Measurements from ENCODE around the genes ENHO, CCL27, TESK1 and TPM2.

- PRO-cap, 7 experiments: peak in 7 of 7 experiments; most common plus-strand start chr9:34380930 (in 7); most common minus-strand start chr9:34380785 (in 5)
- RAMPAGE, long total RNA, 2 experiments: start-site peak on the plus strand in 1 of 2 experiments, at chr9:34380900-34380930 at its widest, 27 reads per replicate
Observed at GRCh38 chr9:34380569-34381266, 4.0 kb upstream of the MYORG start.

DNA sequence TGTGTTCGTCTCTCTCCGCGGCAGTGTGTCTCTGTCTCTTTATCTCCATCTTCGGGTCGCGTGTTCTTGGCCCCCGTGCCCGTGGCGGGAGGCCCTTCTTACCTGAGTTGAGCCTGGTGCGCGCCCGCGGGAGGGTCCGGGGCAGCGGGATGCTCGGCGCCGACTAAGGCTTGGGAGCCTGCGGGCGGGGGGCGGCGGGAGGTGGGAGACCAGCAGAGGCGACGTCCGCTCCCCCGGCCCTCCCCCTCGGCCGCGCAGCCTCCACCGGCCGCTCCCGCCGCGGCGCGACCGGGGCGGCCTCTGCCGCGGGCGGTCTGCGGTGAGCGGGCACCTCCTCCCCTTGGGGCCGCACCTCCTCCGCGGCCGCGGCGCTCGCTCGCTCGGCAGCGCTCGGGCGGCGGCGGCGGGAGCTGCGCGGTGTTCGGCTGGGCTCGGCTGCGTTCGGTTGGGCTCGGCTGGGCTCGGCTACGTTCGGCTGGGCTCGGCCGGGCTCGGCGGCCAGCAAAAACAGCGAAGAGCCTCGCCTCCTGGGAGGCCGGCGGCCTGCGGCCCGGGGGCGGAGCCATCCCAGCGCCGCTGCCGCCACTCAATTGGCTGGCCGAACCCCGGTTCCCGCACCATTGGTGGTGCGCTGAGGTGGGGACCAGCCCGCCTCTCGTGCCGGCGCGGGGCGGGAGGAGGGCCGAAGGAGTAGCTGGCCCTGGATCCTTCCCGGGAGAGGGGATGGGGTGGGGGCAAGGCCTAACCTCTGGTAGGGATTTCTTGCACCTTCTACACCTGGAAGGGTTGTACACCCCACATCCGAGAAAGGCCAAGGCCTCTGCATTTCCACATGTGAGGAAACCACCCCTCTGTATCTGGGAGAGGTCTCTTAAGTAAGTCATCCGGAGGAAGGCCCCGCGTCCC lies at the start of gene ENHO:
TSS of gene ENHO (minus strand) at position 316 of the 906 bp plus-strand sequence.
- PRO-cap, 7 experiments: peak in 7 of 7 experiments; most common plus-strand start position 666 of the sequence (in 3); most common minus-strand start position 302 of the sequence (in 6)
- RAMPAGE, long total RNA, 2 experiments: no peak in any of the 2 experiments

DNA sequence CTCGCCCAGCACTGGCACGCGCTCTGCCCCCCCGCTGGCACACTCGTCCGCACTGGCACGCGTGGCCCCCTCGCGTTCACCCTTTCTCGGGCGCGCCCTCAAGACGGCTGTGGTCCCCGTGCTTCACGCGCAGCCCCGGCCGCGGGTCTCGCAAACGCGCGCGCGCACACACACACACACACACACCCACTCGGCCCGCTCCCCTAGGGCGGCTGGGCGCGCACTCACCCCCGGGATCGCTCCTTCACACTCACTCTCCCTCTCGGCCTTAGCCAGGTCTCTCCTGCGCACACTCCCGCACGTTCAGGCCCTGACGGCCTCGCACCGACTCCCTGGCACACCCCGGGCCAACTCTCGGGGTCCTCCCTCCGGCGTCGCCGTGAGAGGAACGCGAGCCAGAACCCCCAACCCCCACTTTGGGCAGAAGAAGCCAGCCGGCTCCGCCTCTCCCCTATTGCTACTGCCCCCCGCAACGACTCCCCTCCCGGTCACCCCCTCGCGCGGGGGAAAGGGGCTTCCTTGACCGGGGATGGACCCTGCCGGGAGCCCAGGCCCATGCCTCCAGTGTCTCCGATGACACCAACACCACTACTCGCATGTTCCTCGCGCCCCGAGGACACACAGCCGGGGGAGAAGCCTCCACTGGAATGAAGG lies 605 bp upstream of the CNTFR start:
- PRO-cap, 7 experiments: peak in 6 of 7 experiments; most common plus-strand start position 189 of the sequence (in 1); most common minus-strand start position 150 of the sequence (in 6)
- RAMPAGE, long total RNA, 2 experiments: start-site peak on the minus strand in 1 of 2 experiments, centred at position 329 of the sequence, 9 reads per replicate

- PRO-cap, 7 experiments: no peak in any of the 7 experiments
- RAMPAGE, long total RNA, 2 experiments: no peak in any of the 2 experiments
Observed at GRCh38 chr9:34629155-34629724, 374 bp upstream of the ARID3C start.

DNA sequence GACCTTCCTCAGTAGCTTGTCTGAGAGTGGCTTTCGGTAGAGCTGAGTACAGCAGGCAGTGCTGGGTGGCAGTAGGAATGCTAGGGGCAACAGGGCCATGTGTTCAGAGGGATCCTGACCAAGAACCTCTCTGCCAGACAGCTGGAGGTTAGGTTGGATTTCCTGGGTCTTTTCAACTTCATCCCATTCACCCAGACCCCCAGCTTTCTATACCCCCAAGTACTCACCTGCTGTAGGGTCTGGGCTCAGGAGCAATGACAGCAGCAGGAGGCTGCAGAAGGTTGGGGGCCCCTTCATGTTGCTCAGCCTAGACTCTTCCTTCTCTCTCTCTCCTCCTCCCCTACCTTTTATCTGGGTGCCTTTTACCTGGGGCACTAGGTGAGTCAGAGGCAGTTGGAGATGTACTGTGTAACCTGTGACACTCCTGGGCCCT lies at the start of gene CCL27:
TSS of gene CCL27 (minus strand) at position 321 of the 433 bp plus-strand sequence.
- PRO-cap, 7 experiments: no peak in any of the 7 experiments
- RAMPAGE, long total RNA, 2 experiments: no peak in any of the 2 experiments

DNA sequence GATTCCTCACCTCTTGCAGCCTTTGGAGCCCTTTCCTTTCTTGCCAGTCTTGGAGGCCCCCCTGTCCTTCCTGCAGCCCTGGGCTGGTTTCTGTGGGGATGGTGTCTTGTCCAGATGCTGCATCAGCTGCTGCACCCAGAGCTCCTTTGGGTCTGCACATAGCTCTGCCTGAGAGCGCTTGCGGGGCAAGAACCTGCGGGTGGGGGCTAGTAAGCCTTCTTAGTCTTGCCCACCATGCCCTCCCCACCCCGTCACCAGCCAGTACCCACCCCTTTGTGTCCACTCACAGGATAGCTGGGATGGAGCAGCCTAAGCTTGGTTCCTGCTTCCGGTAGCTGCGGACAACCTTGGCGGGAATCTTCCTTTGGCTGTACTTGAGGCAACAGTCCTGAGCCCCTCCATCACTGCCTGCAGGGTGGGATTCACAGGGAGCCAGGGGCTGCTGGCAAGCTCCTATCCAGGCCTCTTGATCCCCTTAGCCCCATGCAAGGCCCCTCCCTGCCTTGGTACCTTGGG lies 388 bp downstream of the CCL21 start:
- PRO-cap, 7 experiments: no peak in any of the 7 experiments
- RAMPAGE, long total RNA, 2 experiments: no peak in any of the 2 experiments

GRCh38 chr9:34997482-34998263 lies 8.1 kb downstream of the DNAJB5 start:
- PRO-cap, 7 experiments: no peak in any of the 7 experiments
- RAMPAGE, long total RNA, 2 experiments: no peak in any of the 2 experiments

DNA sequence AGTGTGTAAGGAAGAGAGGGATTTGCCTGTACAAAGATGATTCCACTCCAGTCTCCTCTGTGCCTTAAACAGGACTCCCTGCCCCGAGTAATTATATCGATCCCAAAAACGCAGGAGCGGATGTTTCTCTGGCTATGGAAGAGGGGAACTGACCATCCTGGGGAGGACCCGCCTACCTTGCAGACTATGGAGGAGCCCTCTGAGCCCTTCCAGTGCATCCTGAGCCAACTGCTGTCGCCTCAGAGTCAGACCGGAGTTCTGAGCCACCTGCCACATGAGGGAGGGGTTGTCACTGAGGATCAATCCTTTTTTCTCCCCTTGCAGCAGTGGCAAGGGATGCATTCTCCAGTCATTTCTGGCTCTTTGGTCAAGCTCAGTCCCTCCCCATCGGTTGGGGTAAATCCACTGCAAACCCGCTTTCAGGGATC lies 753 bp downstream of the FANCG start:
- PRO-cap, 7 experiments: no peak in any of the 7 experiments
- RAMPAGE, long total RNA, 2 experiments: no peak in any of the 2 experiments

GRCh38 chr9:35102037-35102448 lies 888 bp downstream of the STOML2 start:
- PRO-cap, 7 experiments: no peak in any of the 7 experiments
- RAMPAGE, long total RNA, 2 experiments: no peak in any of the 2 experiments

DNA sequence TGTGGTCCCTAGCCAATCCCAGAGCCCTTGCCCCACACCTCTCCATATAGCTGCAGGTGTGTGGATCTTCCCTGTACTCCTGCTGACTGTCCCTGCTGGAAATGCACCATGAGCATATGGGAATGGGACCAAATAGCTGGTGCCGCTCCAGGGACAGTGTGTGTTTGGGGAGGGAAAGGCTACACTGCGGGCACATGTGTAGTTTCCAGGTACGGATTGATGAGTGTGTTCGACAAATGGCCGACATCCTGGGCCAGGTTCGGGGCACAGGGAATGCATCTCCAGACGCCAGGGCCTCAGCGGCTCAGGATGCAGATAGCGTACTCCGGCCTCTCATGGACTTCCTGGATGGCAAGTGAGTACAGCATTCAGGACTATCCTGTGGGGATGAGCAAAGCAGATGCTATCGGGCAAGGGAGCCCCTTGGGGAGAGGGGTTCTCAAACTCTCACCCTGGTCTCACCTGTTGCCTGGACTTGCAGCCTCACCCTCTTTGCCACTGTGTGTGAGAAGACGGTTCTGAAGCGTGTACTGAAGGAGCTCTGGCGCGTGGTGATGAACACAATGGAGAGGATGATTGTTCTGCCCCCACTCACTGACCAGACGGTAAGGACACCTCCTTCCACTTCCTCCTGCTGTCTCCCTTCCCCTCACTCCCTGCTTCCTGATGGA lies 91.1 kb upstream of the RUSC2 start:
- PRO-cap, 7 experiments: no peak in any of the 7 experiments
- RAMPAGE, long total RNA, 2 experiments: start-site peak on the plus strand in 1 of 2 experiments, centred at position 431 of the sequence, 9 reads per replicate

- PRO-cap, 7 experiments: no peak in any of the 7 experiments
- RAMPAGE, long total RNA, 2 experiments: no peak in any of the 2 experiments
Observed at GRCh38 chr9:35470921-35471462, 18.9 kb upstream of the RUSC2 start.

DNA sequence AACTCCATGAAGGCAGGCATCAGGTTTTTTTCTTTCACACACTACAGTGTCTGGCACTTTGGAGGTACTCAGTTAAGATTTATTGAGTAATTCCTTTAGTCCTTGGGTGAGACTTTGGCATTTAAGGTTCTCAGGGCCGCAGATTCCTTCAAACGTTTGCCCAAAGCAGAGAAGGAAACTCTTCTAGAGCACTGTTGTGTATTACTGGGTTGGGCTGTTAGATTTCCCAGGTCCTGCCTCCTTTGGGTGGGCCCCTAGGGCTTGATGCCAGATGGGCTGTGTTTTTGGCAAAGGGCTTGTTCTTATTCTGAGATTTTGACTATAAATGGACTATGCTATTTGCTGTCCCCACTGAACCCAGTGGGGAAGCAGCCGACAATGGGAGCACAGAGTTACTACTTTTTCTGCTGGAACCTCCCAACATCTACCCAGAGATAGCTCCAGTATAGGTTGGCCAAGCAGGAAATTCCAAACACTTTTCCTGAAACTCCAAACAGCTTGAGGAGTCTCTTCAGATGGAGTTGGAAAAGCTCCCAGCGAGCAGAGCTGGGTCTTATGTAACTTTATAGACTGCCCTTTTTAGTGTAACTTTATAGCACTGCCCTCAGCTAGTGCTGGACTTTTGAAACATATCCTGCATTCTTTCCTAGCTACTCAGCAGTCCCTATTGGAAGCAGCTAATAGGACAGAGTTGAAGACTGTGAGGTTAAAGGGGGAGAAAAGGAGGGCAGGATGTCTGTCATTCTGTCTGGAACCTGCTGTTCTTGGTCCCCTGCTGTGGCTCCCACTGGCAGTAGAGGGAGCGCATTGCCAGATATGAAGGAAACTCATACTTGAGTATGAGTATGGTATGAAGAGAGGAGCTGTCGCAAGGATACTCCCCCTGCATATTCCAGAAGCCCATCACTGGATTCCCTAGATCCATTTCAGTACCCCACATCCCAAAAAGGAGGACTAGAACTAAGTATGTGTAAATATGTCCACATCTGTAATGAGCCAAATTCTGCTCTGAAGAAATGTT lies 21.0 kb downstream of the RUSC2 start:
- PRO-cap, 7 experiments: peak in 7 of 7 experiments; most common plus-strand start position 351 of the sequence (in 7); most common minus-strand start position 206 of the sequence (in 2)
- RAMPAGE, long total RNA, 2 experiments: no peak in any of the 2 experiments

DNA sequence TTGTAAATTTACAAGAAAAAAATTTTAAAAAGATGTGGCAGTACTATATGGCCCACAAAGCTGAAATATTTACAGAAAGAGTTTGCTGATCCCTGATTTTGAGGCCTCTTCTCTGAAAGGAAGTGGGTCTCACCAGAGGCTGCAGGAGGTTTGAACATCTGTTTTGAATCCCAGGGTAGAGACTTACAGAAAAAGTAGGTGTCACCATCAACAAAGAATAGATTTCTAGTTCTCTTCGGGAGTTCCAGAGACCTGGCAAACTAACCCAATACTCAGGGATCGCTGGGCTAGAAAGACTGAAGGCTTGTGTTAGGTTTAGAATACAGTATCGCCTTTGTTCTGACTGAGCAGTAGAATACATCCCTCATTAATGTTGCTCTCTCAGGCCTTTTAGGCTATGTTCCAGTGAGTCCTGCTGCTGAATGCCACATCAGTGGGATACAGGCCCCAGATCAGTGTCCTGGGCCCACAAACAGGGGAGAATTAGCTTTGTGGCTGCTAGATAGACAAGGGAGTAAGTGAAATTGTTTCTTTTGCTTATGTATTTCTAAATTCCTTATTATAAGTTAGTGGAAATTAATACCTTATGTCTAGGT lies 27.2 kb downstream of the RUSC2 start:
- PRO-cap, 7 experiments: no peak in any of the 7 experiments
- RAMPAGE, long total RNA, 2 experiments: no peak in any of the 2 experiments

DNA sequence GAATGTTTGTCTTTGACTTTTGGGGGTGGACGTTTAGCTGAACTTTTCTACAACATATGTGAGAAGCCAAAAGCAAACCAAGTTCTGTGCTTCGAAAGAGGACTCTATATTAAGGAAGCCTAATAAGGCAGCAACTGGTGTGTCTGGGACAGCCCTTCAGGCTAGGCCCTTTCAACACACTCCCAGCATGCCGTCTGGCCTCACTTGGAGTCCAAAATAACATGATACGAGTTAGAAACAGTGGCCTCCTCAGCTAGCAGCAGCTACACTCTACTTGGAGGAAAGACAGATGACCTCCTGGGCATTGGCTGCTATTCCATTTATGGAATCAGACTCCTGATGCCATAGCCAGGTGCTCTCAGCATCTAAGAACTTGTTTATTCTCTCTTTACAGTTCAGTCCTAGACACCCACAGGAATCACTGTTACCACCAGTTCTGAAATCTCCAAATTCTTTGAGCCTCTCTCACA lies 31.7 kb downstream of the RUSC2 start:
- PRO-cap, 7 experiments: peak in 1 of 7 experiments; most common plus-strand start position 234 of the sequence (in 1)
- RAMPAGE, long total RNA, 2 experiments: no peak in any of the 2 experiments

DNA sequence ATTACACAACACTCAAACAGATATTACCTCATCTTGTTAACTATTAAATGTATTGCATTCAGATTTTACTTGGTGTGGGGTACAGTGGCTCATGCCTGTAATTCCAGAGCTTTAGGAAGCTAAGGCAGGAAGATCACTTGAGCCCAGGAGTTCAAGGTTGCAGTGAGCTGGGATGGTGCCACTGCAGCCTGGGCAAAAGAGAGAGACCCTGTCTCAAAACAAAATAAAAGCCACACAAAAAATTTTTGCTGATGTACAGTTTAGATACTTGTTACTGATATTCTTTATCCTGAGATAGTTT lies 36.6 kb downstream of the RUSC2 start:
- PRO-cap, 7 experiments: no peak in any of the 7 experiments
- RAMPAGE, long total RNA, 2 experiments: no peak in any of the 2 experiments

GRCh38 chr9:35604991-35605675 lies at the start of gene TESK1:
Gene TESK1, plus strand, starts transcription at chr9:35605262.
- PRO-cap, 7 experiments: peak in 7 of 7 experiments; most common plus-strand start chr9:35605269 (in 5); most common minus-strand start chr9:35605155 (in 3)
- RAMPAGE, long total RNA, 2 experiments: no peak in any of the 2 experiments

- PRO-cap, 7 experiments: no peak in any of the 7 experiments
- RAMPAGE, long total RNA, 2 experiments: no peak in any of the 2 experiments
Observed at GRCh38 chr9:35606639-35607730, 1.9 kb downstream of the TESK1 start.

DNA sequence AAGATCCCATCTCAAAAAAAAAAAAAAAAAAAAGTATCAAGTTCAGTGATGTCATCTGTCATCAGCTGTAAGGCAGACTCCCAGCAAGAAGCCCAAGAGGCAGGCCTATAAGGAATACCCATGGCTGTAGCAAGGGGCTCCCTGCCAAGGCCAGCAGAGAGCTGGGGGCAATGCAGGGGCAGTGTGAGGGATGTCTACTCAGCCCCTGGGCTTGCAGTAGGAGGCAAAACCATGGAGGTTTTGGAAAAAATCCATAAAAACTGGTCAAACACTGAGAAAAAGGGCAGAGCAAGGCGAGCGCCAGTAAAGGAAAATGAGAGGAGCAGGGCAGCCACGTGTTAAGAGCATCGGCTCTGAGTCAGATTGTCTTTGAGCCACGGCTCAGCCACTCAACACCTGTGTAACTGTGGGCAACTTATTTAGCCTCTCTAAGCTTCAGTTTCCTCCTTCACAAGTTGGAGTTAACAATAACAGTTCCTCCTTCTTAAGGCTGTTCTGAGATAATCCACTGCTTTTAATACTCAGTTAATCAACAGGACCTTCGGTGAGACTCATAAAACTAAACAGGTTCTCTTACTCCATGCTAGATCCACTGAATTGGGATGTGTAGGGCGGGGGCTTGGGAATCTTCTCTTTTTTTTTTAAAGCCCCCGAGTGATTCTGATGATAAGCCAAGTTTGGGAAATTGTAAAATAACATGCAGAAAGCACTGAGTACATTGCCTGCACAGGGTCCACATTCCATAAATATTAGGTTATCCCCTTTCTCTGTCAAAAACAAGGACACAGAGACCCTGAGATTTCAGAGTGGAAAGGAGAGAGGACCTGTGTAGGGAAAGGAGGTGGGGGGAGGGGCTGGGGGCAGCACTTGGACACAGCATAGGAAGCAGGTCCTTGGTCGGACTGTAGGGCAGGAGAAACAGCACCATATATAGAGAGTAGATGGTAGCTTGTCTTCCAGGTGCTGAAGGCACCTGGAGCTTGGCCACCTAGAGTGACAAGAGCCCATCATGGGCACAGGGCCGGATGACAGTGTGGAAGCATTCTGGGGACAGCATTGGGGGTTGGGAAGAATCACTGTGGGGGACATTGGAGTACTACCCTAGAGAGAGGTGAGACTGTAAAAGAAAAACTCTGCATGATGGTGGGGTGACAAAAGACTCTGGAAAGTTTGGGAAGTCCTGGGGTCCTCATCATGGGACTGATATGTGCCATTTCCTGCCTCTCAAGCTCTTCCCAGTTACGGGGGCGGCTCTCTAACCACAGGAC lies 2.7 kb downstream of the TPM2 start:
- PRO-cap, 7 experiments: no peak in any of the 7 experiments
- RAMPAGE, long total RNA, 2 experiments: no peak in any of the 2 experiments

GRCh38 chr9:35689482-35690065 lies at the start of gene TPM2:
Gene TPM2, minus strand, starts transcription at chr9:35689925.
- PRO-cap, 7 experiments: peak in 7 of 7 experiments; most common plus-strand start chr9:35689893 (in 1); most common minus-strand start chr9:35689925 (in 7)
- RAMPAGE, long total RNA, 2 experiments: start-site peak on the minus strand in 2 of 2 experiments, at chr9:35689751-35690048 at its widest, 1,371 to 3,512 reads per replicate

DNA sequence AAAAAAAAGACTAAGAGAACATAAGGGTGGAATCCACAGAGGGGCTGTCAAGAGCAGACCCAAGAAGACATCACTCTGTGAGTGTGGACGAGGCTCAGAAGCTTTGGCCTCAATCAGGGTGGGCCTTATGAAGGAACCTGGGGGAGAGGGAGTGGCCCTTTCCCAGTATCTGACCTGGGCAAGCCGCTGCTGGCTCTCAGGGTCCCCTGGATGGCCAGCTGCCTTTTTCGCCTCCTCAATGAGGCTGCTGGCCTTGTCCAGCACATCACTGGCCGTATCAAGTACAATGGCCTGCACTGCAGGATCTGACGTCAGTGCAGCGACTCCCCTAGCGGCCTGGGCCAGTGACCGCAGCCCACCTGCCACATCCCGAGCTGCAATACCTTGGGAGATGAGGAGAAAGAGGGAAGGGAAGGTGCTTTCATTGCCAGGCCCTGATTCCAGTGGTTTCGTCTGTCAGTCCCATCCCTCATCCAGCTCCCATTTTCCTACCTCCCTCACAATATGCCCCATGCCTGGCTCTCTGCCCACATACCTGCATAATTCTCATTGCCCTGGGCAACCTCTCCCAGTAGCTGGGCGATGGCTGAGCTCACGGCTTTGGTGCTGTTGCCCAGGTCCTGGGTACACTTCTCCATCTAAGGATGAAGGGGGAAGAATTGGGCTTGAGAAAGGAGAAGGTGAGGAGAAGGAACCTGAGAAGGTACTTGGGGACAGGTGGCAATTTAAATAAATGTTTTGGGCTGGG lies 19.2 kb downstream of the TLN1 start:
- PRO-cap, 7 experiments: no peak in any of the 7 experiments
- RAMPAGE, long total RNA, 2 experiments: no peak in any of the 2 experiments